Measurements from ENCODE around the gene ANKRD11.

- PRO-cap: unidirectional peak, plus-strand start at chr16:88939166
Measured at GRCh38 chr16:88938699-88939833, 37.9 kb downstream of the CBFA2T3 start.

- PRO-cap: no peak
Measured at GRCh38 chr16:88941713-88942410, 35.1 kb downstream of the CBFA2T3 start.

GRCh38 chr16:89065096-89065507 is 28.6 kb upstream of the ACSF3 start:
- PRO-cap: no peak

- PRO-cap: no peak
Measured at GRCh38 chr16:89099704-89100354, 6.2 kb downstream of the ACSF3 start.

DNA sequence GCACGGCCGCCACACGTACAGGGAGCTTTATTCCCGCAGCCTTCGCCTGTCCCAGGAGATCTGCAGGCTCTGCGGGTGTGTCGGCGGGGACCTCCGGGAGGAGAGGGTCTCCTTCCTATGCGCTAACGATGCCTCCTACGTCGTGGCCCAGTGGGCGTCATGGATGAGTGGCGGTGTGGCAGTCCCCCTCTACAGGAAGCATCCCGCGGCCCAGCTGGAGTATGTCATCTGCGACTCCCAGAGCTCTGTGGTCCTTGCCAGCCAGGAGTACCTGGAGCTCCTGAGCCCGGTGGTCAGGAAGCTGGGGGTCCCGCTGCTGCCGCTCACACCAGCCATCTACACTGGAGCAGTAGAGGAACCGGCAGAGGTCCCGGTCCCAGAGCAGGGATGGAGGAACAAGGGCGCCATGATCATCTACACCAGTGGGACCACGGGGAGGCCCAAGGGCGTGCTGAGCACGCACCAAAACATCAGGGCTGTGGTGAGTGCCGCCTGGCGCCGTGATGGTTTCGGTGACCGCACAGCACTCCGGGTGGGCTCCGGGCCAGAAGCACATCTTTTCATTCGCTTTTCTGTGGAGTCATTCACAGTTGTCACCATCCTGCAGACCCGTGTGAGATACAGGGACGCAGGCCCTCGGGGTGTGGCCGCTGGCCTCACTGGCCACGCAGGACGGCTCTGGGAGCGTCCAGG is 7.4 kb downstream of the ACSF3 start:
- PRO-cap: no peak

DNA sequence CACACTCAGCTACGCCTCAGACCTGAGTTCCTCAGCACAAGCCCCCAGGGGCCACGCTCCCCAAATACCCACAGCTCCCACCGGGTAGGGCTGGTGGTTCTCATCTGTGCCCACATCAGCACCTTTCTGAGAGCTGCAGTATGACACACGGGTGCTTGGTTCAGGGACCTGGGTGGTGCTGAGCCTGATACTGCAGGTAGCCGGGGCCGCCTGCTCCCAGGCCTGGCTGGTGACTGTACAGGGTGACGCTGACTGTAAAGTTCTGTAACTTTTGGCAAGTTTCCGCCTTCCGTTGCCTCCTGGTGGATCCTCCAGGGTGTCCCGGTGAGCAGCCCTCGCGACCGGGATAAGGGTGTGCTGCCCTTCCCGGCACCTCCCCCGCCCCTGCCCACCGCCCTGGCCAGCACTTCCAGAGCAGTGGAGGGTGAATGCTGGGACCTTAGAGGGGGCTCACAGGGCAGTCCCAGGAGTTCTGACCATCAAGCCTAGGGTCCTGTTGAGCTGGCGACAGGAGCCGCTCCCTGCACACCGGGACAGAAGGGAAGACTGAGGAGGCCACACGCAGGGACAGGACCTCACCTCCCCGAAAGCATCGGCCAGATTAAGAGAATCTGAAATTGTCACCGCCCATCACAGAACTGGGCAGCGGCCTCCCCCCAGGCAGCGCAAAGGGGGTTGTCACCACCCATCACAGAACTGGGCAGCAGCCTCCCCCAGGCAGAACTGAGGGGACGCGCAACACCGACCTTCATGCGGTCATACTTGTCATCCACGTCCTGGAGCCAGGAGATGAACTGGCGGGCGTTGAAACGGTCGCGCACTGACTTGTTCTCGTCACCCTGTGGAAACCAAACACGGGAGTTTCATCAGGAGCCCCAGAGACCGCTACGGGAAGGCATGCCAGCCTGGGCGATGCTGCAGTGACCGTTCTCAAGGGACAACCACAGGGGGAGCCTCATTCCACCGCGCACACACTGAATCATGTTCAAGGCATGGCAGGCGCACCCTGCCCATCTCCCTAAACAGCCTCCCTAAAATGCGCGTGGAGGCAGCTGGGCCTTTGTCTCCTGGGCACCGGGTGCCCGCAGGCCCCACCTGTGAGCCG is 52.9 kb downstream of the ZNF778 start:
- PRO-cap: no peak

DNA sequence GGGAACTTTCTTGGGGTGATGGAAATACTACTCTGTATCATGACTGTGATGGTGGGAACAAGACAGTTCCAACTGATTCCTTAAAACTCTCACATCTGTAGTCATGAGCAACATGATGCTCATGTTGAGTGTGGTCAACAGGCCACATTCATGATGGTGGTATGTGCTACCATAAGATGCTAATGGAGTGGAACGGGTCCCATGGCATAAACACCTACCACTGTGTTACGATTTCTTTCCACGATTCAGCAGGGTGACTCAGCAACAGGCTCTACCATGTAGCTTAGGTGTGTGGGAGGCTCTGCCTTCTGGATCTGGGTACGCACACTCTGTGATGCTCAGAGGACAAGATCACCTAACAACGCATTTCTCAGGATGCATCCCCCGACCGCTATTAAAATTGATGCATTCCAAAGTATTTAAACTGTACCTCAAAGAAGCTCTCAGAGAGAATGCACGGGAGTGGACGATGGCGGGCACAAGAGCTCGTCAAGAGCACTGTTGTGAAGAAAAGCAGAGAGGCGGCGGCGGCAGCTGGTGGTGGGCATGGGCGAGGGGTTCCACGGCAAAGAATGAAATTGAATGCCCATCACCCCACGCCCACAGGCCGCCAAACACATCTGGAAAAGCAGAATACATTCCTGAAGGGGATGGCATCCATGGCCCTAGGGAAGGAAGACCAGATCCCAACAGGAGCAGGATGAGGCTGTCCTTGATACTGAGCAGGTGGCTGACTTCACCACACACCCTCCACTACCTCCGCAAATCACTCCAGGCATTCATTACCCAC is 133.4 kb downstream of the ZNF778 start:
- PRO-cap: no peak

- PRO-cap: no peak
Measured at GRCh38 chr16:89397297-89398112, 92.9 kb downstream of the ANKRD11 start.

DNA sequence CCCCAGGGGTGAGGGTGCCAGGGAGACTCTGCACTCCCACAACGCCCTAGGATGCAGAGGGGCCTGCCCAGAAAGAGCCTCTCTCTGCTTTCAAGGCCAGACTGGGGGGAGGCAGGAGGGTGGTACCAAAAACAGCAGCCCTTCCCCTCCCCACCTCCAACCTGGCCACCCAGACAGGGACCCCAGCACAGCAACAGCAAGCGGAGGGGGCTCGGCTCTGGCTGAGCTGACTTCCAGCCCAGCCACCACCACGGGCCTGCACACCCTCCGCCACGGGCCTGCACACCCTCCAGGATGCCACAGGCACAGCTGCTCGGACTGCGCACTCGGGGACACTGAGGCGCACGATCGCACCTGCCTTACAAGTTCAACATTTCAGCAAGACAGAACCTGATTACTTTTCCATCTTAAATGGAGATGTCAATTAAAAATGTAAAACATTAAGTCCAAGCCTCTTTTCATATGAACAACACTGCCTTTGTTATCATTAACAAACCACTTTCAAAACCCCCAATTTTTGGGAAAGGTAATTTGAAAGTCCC is 76.5 kb downstream of the ANKRD11 start:
- PRO-cap: no peak

DNA sequence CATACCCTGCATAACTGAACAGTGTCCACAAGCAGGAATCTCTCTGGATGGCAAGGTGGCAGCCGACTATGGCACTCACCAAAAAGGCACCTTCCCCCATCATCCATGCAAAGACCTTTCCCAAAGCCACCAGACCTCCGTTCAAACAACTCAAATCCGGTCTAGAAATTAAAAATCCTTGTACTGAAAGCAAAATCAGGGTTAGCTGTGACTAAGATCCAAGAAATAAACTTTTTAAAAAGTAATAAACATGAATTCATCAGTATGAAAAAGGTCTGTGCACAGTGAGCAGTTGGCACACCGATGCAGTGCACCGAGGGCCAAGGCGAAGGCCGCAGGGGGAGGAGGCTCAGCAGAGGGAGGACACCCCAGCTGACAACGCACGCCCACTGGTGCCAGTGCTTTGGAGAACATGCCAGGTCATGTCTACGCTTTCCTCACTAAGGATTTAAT is 48.5 kb downstream of the ANKRD11 start:
- PRO-cap: no peak

- PRO-cap: no peak
Measured at GRCh38 chr16:89484690-89485297, 5.6 kb downstream of the ANKRD11 start.

GRCh38 chr16:89489967-89490753 is at the start of gene ANKRD11:
ANKRD11 (minus strand) TSS chr16:89490561.
- PRO-cap: bidirectional peak, plus-strand start at chr16:89490971, minus-strand start at chr16:89490561

DNA sequence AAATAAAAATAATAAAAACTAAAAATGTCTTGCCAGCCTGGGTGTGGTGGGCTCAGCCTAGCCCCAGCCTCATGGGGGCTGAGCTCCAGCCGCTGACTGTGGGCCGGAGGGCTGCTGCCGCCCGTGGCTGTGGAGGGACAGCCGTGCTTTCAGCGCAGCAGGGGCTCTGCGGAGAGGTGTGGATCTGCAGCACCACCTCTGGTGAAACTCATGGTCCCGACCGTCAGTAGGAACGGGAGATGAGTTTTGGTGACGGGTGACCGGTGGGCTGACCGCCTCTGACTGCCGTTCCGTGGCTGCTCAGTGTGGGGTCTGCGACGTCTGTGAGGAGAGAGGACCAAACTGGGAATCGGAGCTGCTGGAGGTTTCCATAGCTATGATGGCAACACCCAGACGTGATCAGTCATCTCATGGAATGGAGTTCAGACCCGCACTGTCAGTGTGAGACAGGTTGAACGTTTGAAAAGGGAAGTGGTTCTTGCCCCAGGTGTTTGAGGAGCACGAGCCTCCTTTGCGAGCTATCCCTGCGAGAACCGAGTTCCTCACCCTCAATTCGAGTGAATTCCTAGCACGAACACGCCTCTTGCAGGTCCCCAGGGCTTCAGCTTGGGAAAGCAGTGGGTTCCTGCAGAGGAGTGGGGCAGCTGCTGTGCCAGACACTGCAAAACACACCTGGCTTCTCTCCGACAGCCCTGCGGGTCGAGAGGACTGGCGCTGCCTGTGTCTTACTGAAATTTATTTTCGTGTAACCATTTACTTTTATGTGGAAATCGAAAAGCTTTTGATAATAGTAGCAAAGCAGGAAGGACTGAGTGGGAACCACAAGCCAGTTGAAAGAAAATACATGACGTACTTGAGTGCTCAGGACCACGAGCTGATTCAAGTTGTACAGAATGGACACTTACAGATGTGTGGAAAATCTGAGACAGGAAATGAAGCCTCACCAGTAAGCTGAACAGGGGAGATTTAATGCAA is 11.8 kb upstream of the RPL13 start:
- PRO-cap: no peak

- PRO-cap: no peak
Measured at GRCh38 chr16:89560881-89561514, 516 bp downstream of the RPL13 start.

DNA sequence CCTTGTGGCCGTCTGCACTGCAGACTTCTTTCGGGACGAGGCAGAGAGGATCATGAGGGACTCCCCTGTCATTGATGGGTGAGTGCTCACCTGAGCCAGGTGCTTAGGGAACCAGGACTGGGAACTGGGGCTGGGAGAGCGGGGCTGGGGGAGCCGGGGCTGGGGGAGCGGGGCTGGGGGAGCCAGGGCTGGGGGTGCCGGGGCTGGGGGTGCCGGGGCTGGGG is 16.9 kb downstream of the DPEP1 start:
- PRO-cap: no peak

- PRO-cap: no peak
Measured at GRCh38 chr16:89633086-89633504, 19.7 kb downstream of the DPEP1 start.

DNA sequence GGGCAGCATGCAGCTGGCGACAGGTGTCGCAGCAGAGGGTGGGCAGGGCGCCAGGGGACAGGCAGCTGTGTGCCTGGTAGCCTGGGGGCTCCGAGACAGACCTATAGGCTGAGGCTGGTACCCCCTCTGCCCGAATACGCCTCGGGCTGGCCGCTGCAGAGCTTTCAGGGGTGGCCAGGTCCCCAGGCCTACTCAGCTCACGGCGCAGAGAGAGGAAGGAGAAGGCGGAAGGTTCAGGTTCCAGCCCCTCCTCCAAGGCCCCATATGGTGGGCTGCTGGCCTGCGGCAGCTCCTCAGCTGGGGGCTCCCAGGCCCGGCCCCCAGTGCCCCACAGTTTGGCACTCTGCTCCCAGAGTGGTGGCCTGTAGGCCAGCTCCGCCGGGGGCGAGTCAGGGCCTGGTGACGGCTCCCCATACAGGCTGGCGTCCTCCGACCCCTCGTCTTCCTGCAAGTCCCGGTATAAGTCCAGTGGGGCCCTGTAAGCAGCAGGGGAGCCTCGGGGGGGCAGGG is 4.0 kb downstream of the SPATA2L start:
- PRO-cap: no peak

GRCh38 chr16:89722626-89722948 is 1.2 kb downstream of the ZNF276 start:
- PRO-cap: bidirectional peak, plus-strand start at chr16:89722872, minus-strand start at chr16:89722688

GRCh38 chr16:89798478-89799533 is 17.6 kb downstream of the FANCA start:
- PRO-cap: no peak

- PRO-cap: no peak
Measured at GRCh38 chr16:89890740-89891559, 17.6 kb downstream of the TCF25 start.

Measured in bile duct (tissue), 1 donor.